SP-49 (cell line): ENCODE data around the genes RCC1L and CCL24.

- PRO-cap, result no peak
Measured at GRCh38 chr7:74290975-74291716, 1.9 kb downstream of the CLIP2 start.

DNA sequence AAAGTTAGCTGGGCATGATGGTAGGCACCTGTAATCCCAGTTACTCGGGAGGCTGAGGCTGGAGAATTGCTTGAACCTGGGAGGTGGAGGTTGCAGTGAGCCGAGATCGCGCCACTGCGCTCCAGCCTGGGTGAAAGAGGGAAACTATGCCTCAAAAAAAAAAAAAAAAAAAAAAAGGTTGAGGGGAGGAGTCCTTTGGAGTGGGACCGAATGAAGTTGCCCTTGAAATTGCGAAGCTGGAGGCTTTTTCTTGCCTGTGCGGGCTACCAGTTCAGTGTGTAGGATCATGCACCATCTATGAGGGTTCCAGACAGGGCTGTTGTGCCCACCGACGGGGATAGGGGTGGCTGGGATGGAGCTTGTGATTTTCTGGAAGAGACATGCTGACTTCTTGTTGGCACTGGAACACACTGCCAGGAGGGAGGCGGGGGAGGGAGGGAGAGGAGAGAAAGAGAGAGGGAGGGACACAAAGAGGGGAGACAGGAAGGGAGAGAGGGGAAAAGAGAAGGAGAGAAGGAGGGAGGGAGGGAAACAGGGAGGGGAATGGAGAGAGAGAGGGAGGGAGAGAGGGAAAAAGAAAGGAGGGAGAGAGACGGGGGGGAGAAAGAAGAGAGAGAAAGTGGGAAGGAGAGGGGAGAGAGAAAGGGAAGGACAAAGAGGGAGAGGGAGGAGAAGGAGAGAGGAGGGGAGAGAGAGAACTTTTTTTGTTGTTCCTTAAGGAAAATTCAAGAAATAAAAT, 82.1 kb downstream of the CLIP2 start:
- PRO-cap, result no peak

DNA sequence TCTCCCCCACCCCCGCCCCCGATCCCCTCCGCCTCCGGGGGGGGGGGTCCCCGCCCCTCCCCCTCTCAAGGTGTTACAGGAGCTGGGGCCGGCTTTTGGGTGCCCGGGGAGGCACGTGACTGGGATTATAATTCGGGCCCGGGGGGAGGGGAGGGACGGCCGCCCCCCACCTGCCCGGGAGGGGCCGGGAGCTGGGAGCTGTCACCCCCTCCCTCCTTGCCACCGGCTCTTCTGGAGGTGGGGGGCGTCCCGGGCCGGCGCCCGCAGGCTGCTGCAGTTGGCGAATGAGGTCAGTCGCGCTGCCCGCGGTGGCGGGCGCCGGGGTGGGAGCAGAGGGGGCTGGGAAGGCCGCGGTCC, 496 bp downstream of the GTF2IRD1 start:
- PRO-cap, result bidirectional peak, plus-strand start at position 293 of the sequence, minus-strand start at position 233 of the sequence

- PRO-cap, result no peak
Measured at GRCh38 chr7:74513926-74514806, 60.5 kb downstream of the GTF2IRD1 start.

DNA sequence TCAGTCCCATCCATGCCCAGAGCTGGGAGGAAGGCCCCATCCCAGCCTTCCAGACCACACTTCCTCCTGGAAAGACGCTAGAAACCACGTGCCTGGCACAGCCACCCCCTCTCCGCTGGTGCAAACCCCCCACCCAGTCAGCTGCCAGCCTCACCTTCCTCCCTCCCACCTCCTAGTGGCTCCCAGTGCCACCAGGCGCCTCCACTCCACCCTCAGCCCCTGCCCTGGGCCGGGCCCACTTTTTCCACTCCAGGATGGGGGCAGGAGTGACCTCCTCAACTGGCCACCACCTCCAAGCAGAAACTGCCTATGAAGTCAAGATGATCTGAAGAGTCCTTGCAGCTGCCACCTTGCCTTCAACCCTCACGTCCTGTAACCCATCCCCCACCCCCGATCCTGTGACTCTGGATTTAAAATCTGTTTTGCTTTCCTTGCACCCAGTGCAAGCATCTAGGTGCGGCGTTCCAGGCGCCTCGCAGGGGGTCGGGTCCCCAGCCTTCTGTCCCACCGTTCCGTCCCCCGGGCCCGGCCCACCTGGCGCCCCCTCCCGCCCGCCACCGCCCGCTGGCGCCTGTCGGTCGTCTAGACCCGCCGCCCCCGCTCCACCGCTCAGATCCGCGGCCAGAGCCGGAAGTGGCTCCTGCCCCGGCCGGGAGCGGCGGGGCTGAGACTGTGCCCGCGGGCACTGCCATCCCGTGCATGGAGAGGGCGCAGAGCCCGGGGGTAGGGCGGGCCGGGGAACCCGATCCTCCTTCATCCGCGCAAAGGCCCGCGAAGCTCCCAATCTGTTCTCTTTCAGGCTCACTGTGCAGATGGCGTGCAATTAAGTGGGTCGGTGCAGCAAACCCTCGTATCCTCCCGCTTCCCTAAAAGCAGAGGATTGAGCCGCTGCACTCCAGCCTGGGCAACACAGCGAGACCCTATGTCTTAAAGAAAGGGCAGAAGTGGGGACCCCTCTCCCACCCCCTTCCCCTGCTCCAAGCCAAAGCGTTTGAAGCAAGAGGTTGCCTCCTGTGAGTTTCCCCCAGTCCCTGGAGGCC, 51.2 kb upstream of the GTF2I start:
- PRO-cap, result bidirectional peak, plus-strand start at position 700 of the sequence, minus-strand start at position 611 of the sequence

DNA sequence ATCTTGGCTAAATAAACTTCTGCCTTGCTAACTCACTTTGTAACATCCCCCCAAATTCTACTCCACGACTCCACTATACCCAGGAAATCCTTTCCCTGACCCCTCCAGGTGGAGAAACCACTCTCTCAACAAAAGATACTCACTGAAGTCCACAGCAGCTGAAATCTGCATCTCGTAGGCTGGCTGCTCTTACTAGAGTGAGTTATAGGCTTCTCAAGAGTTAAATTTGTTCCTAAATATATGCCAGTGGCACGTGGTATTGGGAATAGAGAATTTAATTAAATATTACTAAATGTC, 1.6 kb upstream of the GTF2I start:
- PRO-cap, result no peak

DNA sequence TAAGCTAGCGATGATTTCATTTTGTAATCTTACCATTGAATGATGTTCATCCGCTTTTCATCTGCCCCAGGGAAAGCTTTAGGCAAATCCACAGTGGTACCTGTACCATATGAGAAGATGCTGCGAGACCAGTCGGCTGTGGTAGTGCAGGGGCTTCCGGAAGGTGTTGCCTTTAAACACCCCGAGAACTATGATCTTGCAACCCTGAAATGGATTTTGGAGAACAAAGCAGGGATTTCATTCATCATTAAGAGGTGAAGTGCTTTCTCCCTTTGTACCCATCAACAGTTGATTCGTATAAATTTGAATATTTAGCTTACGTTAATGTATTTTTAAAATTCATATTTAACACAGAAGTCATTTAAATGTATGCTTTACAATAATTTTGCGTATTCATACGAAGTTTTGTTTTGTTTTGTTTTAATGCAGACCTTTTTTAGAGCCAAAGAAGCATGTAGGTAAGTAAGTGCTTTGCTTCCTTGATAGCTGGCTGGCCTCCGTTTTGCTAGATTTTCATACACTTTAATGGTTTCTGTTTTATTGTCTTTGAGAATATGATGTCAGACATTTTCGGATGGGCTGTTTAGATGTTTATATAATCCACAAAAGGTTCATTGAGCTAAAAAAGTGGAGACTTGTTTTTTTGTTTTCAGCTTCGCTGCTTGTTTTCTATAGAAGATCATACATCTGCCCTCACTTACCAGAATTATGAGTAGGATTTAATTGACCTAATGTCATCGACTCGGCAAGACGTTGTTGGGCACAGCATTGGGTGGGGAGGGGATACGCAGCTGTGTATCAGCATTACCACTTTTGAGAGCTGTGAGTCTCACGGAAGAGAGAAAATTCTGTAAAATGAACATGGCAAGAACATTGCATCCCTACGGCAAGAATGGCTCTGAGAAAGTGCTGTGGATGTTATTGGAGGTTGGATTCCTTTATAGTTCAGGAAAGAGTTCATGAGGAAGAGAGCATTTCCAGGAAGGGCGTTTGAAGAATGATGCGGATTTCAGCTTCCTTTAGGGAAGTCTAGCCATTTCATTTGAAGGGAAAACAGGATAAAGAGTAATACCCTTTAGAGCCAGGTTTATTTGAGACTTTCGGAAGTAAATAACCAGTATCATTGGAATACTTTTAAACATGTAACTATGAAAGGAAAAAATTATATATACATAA, 43.0 kb downstream of the GTF2I start:
- PRO-cap, result no peak

DNA sequence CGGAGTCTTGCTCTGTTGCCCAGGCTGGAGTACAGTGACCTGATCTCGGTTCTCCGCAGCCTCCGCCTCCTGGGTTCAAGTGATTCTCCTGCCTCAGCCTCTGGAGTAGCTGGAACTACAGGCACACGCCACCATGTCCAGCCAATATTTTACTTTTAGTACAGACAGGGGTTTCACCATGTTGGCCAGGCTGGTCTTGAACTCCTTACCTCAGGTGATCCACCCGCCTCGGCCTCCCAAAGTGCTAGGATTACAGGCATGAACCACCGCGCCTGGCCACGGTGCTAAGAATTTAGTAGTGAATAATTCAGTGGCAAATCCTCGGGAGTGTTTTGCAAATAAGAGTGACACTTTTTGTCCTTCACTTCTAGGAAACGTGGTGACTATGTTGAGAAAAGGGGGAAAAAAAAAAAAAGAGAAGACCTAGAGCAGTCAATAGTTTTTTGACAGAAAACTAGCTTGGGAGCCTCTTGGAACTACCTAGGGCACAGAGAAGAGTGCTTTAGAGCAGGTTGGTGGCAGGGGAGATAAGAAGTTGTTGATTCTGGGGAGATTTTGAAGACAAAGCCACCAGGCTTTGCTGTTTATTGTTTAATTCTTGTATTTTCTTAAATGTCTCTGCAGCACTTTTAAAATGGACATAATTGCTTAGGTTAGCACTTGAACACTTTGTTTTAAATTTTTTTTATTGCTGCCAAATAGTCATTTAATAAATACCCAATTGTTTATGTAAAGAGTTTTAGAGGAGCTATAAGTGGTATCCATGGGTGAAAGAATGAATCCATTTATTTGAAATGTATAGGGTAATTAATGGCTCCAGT, 50.1 kb upstream of the NCF1 start:
- PRO-cap, result no peak

GRCh38 chr7:75003846-75004103, 39.3 kb downstream of the CASTOR2 start:
- PRO-cap, result no peak

- PRO-cap, result bidirectional peak, plus-strand start at chr7:75073349, minus-strand start at chr7:75073326; bidirectional peak, plus-strand start at chr7:75073968, minus-strand start at chr7:75073803
Measured at GRCh38 chr7:75072956-75074202, at the start of gene RCC1L. TSS of gene RCC1L (minus strand) at chr7:75073802.

- PRO-cap, result no peak
Measured at GRCh38 chr7:75166366-75166839, 74.0 kb downstream of the GTF2IRD2B start.

- PRO-cap, result no peak
Measured at GRCh38 chr7:75237398-75237906, 43.1 kb upstream of the SPDYE13 start.

DNA sequence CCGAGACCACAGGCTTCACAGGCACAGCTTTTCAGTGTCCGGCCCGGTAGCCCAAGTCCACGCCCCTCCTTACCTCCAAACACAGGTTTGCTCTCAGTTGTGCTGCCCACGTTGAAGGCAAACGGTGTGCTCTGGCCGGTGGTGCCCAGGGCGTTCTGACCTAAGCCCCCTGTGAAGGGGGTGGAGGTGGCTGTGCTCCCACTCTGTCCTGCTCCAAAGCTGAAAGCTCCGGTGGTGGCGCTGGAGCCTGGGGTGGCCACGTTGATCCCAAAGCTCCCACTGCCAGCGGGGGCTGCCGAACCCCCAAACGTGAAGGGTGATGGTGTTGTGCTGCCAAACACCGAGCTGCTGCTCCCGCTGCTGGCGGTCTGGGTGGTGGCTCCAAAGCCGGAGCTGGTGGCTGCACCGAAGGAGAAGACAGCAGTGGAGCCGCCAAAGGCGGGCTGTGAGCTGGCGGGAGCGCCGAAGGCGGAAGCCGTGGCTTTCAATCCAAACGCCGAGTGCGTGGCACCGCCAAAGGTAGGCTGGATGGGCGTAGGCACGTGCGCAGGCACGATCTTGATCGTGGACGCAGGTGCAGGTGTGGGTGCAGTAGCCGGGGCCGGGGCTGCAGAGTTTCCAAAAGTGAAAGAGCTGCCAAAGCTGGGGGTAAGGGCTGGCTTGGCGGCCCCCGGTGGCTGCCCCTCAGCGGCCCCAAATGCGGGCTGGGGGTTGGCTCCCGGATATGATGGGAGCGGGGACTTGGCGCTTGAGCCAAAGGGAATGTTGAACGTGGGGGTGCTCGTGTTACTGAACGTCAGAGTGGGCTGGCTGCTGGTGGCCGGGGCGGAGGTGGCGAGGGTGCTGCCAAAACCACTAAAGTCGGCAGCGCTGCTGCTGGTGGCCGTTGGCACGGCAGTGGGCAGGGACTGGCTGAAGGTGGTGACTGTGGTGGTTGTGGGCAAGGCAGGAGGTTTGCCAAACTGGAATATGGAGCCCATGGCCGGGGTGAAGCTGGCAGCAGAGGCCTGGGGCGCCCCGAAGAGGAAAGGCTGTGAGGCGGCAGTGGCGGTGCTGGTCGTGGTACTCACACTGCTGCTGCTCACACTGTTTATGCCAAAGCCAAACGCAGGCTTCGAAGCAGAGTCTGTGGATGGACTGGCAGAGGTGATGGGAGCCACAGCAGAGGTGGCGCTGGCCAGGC, 26.4 kb downstream of the TRIM73 start:
- PRO-cap, result no peak

DNA sequence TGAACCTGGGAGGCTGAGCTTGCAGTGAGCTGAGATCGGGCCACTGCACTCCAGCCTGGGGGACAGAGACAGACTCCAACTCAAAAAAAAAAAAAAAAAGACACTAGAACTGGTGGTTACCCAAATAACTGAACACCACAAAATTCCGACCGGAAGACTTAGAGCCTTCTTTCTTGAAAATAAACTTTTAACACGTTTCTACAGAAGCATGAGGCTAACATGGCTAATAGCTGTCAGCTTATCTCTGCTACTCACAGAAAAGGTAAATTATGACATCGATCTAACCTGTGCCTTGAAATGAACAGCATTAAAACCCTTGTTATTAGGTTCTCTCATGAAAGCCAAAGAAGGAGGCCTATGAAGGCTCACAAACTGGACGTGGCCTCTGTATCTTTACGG, 45.1 kb downstream of the TRIM73 start:
- PRO-cap, result no peak

GRCh38 chr7:75440925-75441885, 44.9 kb downstream of the POM121C start:
- PRO-cap, result no peak

DNA sequence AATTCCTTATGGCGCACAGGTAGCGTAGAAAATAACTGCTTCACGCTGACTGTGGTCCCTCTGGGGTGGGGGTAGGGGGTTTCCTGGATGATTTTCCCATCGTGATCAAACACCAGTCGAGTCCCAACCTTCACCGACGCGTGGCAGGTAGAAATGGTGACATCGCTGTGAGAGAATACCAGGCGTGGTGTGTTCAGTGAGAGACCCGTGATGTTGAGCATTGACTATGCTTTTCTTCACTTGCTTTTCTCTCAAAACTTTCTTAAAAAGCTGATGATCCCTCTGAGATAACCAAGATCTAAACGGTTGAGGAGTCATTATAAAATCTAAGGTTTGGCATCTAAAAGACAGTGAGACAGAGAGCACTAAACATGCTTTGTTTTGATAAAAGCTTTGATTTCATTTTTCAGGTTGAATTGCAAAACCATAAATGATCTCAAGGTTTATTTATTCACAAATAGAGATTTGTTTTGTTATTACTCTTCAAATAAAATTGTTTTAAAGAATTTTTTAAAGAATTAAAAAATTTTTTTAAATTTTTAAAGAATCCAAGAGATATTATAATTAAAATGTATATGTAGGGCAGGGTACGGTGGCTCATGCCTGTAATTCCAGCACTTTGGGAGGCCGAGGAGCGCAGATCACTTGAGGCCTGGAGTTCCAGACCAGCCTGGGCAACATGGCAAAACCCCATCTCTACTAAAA, 19.0 kb downstream of the SPDYE5 start:
- PRO-cap, result no peak

- PRO-cap, result no peak
Measured at GRCh38 chr7:75650574-75651173, 88.1 kb downstream of the HIP1 start.

- PRO-cap, result no peak
Measured at GRCh38 chr7:75734329-75734977, 4.3 kb downstream of the HIP1 start.

- PRO-cap, result no peak
Measured at GRCh38 chr7:75789564-75790211, 17.7 kb upstream of the CCL26 start.

- PRO-cap, result no peak
Measured at GRCh38 chr7:75813675-75813935, at the start of gene CCL24. TSS of gene CCL24 (minus strand) at chr7:75813806.